ENCODE measurements around the genes ARRDC4 and IGF1R.

DNA sequence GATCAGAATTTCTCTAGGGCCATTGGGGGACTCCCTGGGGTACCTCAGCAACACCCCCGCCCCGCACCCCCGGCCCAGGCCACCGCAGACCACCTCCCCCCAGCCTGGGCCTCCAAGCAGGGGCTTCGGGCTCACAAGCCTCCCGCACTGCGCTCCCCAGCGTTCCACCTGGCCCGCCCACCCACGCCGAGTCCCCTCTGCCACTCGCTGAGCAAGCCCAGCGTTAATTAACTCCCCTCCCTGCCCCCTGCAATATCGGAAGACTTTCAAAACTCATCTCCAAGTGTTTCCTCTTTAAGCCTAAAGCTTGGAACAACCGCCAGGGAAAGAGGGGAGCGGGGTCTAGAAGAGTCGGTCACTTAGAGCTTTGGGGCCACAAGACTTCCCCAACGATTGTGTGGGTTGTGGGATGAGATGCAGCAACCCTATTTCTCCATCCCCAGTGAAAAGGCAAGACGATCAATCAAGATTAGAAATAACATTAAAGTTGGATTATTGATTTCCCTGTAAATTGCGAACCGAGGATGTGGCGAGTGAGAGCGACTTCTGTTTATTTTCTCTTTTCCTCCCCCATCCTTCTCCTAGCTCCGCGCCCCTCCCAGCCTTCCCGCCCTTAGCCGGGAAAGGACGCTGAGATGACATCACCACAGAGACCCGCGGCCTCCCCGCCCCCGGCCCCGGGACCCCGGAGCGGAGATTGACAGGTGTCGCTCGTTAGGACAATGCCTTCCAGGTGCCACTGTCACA, 30.2 kb downstream of the NR2F2 start:
- RRBS, result 2% methylated on average over 6 of the region's 37 CpGs

DNA sequence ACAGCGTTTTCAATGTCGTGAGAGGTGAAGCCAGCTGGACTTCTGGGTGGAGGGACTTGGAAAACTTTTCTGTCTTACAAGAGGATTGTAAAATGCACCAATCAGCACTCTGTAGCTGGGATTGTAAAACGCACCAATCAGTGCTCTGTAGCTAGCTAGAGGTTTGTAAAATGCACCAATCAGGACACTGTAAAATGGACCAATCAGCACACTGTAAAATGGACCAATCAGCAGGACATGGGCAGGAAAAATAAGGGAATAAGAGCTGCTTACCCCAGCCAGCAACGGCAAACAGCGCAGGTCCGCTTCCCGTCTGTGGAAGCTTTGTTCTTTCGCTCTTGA, 726.5 kb upstream of the ARRDC4 start:
- RRBS, result no CpG with 5 or more reads among the region's 8 CpGs

- RRBS, result no CpG with 5 or more reads among the region's 3 CpGs
Observed at GRCh38 chr15:97678542-97679209, 281.8 kb upstream of the ARRDC4 start.

- RRBS, result 56% methylated on average over 12 of the region's 56 CpGs
Observed at GRCh38 chr15:97875332-97876406, 84.8 kb upstream of the ARRDC4 start.

GRCh38 chr15:97960114-97961025, at the start of gene ARRDC4:
ARRDC4 (plus strand) TSS chr15:97960703.
- RRBS, result under 1% methylated on average over 20 of the region's 78 CpGs

DNA sequence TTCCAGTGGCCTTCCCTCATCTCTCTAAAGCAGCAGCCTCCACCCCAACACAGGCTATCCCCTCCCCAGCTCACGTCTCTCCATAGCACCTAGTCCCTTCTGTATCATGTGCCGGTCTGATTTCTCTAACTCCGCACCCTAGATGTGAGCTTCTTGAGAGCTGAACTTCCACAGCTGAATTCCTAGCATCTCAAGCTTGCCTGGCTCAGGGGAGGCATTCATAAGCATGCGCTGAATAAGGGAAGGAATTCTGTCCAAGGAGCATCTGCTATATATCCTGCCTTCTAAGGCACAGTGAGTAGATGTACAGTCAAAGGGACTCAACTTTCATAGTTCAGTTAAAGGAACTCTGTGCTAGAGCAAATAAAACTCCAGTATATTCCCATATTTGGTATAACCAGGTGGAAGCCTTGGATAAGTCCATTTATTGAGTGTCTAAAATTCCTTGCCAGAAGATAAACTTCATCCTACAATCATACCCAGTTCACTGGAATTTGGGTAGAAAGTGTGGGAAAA, 57.2 kb downstream of the ARRDC4 start:
- RRBS, result no CpG with 5 or more reads among the region's 4 CpGs

- RRBS, result no CpG with 5 or more reads among the region's 4 CpGs
Observed at GRCh38 chr15:98076341-98076804, 115.9 kb downstream of the ARRDC4 start.

DNA sequence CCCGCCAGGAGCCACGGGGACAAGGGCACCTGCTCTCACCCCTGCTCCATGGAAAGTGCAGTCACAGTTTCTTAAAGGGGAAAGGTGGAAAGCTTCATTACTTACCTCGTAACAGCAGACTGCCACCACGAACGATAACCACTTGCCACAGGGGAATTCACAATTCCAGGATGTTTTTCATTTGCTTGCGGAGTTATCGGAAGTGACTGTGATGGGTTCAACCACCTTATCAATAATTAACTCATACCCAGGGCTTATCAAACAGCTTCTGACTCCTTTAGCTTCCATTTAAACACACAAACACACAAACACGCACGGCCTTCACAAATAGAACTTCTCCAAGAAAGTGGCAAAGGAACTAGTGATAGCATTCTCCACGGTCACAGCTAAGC, 134.2 kb upstream of the IGF1R start:
- RRBS, result no CpG with 5 or more reads among the region's 10 CpGs

DNA sequence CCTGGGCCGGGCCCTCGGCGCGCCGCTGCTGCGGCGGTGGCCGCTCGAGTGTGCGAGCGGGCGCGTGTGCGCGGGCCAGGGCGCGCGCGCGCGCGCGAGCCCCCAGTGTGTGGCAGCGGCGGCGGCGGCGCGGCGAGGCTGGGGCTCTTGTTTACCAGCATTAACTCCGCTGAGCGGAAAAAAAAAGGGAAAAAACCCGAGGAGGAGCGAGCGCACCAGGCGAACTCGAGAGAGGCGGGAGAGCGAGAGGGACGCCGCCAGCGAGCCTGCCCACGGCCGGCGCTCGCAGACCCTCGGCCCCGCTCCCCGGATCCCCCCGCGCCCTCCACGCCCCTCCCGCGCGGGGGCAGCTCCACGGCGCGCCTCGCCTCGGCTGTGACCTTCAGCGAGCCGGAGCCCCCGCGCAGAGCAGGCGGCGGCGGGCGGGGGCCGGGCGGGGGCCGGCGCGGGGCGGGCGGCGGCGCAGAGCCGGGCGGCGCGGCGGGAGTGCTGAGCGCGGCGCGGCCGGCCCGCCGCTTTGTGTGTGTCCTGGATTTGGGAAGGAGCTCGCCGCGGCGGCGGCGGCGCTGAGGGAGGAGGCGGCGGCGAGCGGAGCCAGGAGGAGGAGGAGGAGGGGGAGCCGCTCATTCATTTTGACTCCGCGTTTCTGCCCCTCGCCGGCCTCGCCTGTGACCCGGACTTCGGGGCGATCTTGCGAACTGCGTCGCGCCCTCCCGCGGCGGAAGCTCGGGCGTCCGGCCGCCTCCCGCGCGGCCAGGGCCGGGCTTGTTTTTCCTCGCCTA, at the start of gene IGF1R:
Gene IGF1R, plus strand, starts transcription at position 105 of the 782 bp plus-strand sequence.
- RRBS, result 2% methylated on average over 45 of the region's 125 CpGs

DNA sequence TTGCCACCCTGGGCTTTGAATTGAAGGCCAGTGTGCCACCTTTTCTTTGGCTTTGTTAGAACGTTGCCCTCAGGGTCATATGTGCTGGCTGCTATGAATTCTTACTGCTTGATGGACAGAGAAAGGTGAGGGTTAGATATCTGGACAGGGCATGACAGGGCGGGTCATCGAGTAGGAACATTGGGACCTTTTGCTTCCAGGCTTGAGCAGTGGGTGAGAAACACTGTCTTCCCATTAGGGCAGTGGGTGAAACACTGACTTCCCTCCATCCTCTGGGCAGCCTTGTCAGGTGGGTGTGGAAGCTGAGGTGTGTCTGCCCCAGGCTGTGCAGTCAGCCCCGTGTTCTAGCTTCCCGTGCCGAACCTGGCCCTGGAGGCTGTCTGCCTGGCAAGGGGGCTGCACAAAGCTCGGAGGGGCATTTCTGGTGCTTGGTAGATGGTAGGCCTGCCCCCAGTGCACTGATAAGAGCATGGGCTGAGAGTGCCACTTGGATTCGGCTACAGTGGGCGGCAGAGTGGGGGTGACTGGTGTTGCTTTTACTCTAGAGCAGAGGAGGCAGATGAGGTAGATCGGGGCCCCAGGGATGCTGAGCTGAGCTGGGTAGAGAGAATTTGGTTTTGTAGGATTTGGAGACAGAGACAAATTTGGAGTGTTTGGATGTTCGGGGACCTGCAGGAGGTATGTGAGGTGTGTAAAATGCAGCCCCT, 21.2 kb downstream of the IGF1R start:
- RRBS, result no CpG with 5 or more reads among the region's 11 CpGs

DNA sequence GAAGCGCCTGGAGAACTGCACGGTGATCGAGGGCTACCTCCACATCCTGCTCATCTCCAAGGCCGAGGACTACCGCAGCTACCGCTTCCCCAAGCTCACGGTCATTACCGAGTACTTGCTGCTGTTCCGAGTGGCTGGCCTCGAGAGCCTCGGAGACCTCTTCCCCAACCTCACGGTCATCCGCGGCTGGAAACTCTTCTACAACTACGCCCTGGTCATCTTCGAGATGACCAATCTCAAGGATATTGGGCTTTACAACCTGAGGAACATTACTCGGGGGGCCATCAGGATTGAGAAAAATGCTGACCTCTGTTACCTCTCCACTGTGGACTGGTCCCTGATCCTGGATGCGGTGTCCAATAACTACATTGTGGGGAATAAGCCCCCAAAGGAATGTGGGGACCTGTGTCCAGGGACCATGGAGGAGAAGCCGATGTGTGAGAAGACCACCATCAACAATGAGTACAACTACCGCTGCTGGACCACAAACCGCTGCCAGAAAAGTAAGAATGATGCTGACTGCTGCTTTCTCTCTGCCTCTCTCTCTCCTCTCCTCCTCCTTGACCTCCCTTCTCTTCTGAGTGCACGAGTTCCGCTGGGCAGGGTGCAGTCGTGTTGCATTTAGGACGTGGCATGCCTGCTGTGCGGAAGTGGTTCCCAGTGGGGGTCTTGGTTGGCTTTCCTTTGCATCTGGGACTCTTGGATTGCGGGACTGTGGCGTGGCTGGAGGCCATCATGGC, 59.4 kb downstream of the IGF1R start:
- RRBS, result no CpG with 5 or more reads among the region's 28 CpGs

DNA sequence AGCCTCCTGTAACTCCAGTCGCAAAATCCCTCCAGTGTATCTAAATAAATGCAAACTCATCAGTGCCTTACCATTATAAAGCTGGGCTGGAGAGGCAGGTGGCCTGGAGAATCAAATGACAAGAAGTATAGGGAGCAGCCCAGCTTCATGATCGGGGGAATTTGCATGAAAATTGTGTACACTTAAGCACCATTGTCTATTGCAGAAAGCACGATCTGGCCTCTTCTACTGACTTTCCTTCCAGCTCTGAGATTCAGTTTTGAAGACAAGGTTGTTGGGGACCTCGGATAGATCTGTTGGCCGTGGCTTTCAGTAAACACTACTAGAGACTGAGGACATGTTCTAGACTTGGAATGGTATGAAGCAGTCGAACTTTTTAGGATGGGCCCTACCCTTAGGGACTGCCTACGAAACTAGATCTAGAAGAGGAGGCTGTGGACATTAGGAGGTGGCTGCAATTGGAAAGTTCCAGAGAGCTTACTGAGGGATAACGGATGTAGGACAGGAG, 71.8 kb downstream of the IGF1R start:
- RRBS, result no CpG with 5 or more reads among the region's 8 CpGs

DNA sequence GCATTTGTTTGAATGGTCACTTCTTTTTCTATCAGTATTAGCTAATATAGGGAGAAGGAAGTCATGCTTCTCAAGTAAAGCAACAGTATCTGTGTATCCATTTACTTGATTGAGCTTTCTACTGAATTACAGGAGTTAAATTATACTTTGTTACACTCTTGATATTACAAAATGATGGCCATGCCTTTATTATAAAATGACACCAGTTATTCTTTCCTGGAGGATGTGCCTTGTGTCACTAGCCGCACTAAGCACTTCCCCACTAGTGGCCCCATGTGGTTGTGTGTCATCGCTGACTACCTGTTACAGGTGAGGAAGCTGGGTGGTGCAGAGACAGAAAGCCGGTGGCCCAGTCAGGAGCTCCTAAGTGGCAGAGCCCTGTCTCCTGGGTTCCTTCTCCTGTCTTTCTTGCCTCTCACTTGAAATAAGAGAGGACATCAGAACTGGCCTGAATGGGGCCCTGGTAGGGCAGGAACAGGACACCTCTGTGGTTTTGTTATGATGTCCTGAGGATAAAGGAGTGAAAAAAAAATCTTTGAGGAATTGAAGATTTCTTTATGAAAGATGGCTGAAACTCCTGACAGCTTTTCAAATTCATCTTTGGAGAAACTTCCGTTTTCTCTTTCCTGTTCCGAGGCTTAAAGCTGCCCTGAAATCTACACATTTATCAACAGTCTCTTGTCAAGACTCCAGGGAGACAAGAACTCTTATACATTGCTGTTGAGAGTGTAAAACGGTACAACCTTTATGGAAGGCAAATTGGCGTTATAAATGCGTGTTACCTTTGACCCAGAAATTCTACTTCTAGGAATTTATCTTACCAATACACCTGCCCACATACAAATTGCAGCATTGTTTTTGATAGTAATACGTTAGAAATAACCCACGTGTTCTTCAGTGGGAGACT, 97.0 kb downstream of the IGF1R start:
- RRBS, result no CpG with 5 or more reads among the region's 10 CpGs

GRCh38 chr15:98778919-98779345, 130.6 kb downstream of the IGF1R start:
- RRBS, result no CpG with 5 or more reads among the region's 4 CpGs

- RRBS, result no CpG with 5 or more reads among the region's 9 CpGs
Observed at GRCh38 chr15:98800396-98800981, 152.2 kb downstream of the IGF1R start.

- RRBS, result no CpG with 5 or more reads among the region's 9 CpGs
Observed at GRCh38 chr15:98814991-98815977, 166.9 kb downstream of the IGF1R start.

GRCh38 chr15:98876462-98877330, 130.9 kb downstream of the PGPEP1L start:
- RRBS, result no CpG with 5 or more reads among the region's 3 CpGs

GRCh38 chr15:99115144-99115365, 10.2 kb downstream of the SYNM start:
- RRBS, result no CpG with 5 or more reads among the region's 3 CpGs

DNA sequence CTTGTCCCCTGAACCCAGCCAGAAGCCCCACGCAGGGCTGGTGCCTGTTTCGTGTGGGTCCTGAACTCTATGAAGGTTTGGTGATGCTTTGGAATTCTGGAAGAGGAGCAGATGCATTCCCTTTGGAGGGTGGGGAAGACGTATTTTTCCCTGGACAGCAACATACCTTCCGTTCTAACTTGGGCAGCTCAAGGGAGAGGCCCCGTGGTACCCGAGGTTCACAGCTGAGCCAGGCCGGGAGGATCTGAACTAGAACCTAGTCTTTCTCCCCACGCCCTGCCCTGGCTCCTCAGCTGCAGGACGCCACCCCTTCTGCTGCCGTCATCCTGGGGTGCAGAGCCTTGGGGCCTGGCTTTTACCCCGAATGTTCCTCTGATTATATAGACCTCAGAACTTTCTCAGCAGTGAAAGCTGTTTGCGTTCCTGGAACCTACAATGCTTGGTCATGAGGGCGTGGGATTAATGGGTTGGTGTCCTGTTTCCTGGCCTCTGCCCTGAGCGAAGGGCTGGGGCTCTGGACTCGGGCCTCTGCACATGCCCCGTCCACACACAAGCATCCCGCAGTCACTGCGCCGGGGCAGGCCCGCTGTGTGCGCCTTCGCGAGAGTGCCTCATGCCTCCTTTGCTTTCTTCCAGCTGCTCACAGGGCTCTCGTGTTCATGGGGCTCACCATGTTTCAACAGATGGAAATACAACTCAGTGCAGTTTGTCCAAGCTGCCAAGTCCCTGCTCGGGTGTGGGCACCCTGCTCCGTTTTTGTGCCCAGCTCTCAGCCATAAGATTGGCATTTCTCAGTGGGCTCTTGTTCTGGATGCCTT, 20.2 kb downstream of the SYNM start:
- RRBS, result no CpG with 5 or more reads among the region's 26 CpGs

DNA sequence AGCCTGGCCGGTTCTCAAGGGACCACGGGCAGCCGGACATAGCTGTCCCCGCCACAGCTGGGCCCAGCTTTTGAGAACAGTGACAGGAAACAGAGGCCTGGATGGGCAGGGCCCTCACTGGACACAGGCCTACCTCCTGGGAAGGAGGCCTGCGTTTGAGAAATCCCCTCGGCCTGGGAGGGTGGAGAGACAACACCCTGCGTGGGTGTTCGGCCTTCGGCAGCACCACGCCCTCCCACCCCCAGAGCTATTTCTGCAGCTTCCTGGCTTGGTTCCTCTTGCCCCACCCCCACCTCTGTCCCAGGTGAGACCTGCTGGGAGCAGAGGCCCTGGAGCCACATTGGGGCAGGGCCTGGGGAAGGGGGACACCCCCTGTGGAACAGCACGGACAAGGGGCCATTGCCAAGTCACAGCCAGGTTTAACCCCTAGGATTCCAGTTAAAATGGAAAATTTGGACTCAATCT, 132.4 kb upstream of the MEF2A start:
- RRBS, result no CpG with 5 or more reads among the region's 11 CpGs